Spinal cord (tissue), 3 donors: ENCODE measurements around a stretch of chr17.

- PRO-cap, result no peak
- RAMPAGE, long total RNA, result no peak
Measured at GRCh38 chr17:320910-321704, 31.5 kb downstream of the RPH3AL start.

- PRO-cap, result no peak
- RAMPAGE, long total RNA, result no peak
Measured at GRCh38 chr17:334625-334809, 18.1 kb downstream of the RPH3AL start.

- PRO-cap, result no peak
- RAMPAGE, long total RNA, result no peak
Measured at GRCh38 chr17:347963-348590, 4.5 kb downstream of the RPH3AL start.

GRCh38 chr17:354843-355493 lies 2.4 kb upstream of the RPH3AL start:
- PRO-cap, result no peak
- RAMPAGE, long total RNA, result no peak

GRCh38 chr17:512633-513274 lies 102.6 kb downstream of the C17orf97 start:
- PRO-cap, result no peak
- RAMPAGE, long total RNA, result no peak

GRCh38 chr17:760306-760840 lies 8.3 kb upstream of the GEMIN4 start:
- PRO-cap, result no peak
- RAMPAGE, long total RNA, result no peak

GRCh38 chr17:848053-848320 lies 65.8 kb downstream of the MRM3 start:
- PRO-cap, result no peak
- RAMPAGE, long total RNA, result no peak

GRCh38 chr17:863714-864344 lies 81.7 kb downstream of the MRM3 start:
- PRO-cap, result no peak
- RAMPAGE, long total RNA, result no peak

GRCh38 chr17:880074-881346 lies 98.4 kb downstream of the MRM3 start:
- PRO-cap, result no peak
- RAMPAGE, long total RNA, result no peak

DNA sequence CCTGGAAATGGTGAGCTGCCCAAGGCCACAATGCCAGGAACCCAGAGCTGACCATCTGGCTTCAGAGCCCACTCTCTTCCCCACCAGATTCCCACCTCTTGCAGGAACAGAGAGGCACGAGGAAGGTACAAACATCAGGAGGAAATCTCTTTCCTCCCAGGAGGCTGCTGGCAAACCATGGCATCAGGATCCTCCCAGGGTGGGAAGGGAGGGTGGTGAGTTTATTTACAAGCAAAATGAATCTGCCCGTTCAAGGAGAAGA lies 79.3 kb downstream of the NXN start:
- PRO-cap, result no peak
- RAMPAGE, long total RNA, result no peak

- PRO-cap, result no peak
- RAMPAGE, long total RNA, result no peak
Measured at GRCh38 chr17:948627-948823, 31.1 kb downstream of the NXN start.

- PRO-cap, result no peak
- RAMPAGE, long total RNA, result no peak
Measured at GRCh38 chr17:970370-970946, 9.1 kb downstream of the NXN start.

DNA sequence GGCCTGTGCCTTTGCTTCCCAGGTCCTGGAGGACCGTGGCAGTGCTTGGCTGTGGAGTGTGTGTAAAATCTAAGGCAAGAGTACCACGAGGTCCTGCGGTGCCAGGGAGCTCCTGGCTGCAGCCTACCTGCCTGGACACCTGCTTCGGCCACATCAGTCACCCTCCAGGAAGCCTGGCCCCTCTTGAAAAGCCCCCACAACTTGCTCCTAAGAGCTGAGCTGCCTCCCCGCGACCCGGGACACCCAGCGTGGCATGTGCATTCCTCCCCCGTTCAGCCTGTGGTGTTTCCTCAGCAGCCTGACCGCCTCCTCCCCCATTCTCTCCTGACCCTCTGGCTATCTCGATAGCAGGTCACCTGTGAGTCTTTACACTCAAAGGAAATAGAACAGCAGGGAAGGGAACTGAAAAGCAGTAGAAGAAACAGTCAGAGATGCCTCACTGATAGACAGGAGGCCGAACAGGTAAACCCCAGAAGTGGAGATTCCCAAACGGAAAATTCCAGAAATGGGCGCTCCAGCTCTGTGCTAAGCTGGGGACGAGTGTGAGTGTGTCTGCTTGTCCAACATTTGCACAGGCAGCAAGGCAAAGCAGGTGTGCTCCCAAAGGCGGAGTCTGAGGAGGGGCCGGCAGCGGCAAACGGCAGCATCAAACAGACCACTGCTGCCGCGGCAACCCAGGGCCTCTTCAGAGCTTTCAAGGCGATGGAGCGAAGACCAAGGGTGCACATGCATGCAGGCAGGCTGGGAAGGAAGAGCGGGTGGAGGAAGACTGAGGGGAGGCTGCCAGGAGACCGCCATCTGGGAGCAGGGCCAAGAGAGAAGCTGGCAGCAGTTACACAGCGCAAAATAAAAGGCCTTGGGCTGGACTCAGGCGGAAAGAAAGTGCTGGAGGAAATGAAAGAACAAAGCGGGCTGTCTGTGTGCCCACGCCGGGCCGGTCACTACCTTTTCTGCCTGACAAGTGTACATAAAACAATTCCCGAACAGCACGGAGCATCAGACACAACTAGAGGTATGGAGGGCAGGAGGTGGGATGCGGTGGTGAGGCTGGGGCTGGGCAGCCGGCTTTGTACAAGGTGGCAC lies 8.3 kb downstream of the TIMM22 start:
- PRO-cap, result no peak
- RAMPAGE, long total RNA, result no peak

DNA sequence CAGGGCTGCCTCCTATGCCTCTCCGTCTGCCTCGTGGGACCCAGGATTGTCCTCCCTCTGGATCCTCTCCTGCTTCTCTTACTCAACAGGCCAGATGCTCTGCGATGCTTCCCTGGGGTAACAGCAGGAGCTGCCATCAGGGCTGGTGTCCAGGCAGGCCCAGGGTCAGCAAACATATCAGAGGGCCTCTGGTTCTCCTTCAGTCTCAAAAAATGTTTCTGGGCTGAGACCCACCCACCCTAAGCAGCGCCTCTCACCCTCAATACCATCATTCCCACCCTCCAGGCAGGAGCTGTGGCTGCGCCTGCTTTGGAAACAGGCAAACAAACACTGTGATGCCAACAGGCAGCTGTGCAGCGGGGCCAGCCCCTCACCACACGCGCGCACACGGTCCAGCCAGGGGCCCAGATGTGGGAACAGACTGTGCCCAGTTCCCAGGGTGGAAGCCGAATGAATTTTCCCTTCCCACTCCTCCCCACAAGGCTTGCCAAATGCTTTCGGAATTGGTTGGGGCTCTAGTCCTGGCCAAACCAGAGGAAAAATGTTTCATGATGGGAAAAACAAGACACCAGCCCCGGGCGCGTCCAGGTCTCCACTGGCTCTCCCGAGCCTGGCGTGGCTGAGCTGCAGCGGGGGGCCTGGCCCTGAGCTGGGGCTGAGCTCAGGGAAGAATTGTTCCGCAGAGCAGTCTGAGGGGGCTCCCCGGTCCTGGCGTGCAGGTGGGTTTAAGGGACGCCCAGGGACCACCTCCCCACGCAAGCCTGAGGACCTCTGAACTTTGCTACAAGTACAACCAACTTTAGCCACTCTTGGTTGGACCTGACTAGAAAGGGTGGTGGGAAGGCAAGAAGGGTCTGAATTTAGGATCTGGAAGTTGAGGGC lies 11.4 kb downstream of the TIMM22 start:
- PRO-cap, result no peak
- RAMPAGE, long total RNA, result no peak

GRCh38 chr17:1043506-1044403 lies 46.8 kb downstream of the TIMM22 start:
- PRO-cap, result no peak
- RAMPAGE, long total RNA, result no peak

GRCh38 chr17:1055547-1056247 lies 58.8 kb downstream of the TIMM22 start:
- PRO-cap, result no peak
- RAMPAGE, long total RNA, result no peak

GRCh38 chr17:1125082-1125972 lies 54.5 kb downstream of the ABR start:
- PRO-cap, result no peak
- RAMPAGE, long total RNA, result no peak

DNA sequence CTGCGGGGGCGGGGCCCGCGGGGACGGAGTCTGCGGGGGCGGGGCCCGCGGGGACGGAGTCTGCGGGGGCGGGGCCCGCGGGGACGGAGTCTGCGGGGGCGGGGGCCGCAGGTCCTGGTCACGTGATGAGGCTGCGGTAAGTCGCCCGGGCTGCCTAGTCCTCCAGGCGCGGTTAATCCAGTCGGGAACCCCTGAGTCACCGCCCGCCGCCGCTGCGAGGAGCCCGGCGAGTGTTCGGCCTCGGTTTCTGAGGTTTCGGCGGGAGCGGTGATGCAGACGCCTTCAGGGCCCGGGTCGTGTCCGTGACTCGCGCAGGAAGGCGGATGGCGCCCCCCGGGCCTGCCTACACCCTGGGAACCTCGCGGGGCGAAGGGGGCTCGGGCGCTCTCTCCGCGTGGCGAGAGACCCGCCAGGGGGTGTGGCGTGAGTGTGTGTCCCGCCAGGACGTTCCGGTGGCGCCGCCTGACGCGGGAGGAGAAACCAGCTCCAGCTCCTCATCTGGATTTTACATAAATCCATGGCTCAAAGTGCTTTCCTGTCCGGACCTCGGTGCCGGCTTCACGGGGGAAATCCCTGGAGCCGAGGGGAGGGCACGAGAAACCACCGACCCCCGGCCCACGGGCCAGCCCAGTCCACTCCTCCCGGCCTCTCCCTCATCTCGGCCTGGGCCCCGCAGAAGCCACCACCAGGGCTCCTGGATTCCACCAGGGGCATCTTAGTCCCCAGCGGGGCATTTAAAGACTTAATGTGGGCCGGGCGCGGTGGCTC lies 23.8 kb upstream of the ABR start:
- PRO-cap, result no peak
- RAMPAGE, long total RNA, result no peak

DNA sequence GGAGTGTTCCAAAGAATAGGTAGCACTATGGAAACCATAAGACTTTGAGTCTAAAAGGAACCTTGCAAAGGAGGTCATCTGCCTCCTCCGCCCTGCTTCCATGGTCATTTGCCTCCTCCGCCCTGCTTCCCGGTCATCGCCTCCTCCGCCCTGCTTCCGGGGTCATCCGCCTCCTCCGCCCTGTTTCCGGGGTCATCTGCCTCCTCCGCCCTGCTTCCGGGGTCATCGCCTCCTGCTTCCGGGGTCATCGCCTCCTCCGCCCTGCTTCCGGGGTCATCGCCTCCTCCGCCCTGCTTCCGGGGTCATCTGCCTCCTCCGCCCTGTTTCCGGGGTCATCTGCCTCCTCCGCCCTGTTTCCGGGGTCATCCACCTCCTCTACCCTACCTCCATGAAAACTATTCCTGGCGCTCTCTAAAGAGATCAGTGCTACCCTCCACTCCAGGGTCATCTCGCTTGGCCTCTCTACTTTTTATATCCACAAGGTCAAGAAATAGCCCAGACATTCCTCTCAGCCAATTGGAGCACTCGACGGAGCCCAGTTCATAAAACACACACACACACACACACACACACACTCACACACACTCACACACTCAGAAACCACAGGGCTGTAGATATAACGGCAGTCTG lies 44.8 kb downstream of the TRARG1 start:
- PRO-cap, result no peak
- RAMPAGE, long total RNA, result no peak

GRCh38 chr17:1421432-1421873 lies 21.4 kb upstream of the YWHAE start:
- PRO-cap, result no peak
- RAMPAGE, long total RNA, result no peak